LUHMES (cell line): Measurements from ENCODE around the genes SLC13A2, NEK8 and ERAL1.

DNA sequence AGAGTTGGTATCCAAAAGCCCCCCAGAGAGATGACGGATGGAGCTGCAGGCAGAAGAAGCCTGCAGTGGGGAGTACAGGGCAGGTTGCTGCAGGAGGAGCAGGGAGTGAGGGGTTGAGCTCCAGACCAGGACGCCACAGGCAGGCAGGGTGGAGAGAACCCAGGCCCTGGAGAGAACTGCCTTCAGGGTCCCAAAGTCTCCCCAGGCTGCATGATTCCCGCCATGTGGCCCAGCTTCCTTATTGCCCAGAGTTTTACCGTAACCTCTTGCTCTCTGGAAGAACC is 11.5 kb upstream of the NOS2 start:
- PRO-cap = no peak

DNA sequence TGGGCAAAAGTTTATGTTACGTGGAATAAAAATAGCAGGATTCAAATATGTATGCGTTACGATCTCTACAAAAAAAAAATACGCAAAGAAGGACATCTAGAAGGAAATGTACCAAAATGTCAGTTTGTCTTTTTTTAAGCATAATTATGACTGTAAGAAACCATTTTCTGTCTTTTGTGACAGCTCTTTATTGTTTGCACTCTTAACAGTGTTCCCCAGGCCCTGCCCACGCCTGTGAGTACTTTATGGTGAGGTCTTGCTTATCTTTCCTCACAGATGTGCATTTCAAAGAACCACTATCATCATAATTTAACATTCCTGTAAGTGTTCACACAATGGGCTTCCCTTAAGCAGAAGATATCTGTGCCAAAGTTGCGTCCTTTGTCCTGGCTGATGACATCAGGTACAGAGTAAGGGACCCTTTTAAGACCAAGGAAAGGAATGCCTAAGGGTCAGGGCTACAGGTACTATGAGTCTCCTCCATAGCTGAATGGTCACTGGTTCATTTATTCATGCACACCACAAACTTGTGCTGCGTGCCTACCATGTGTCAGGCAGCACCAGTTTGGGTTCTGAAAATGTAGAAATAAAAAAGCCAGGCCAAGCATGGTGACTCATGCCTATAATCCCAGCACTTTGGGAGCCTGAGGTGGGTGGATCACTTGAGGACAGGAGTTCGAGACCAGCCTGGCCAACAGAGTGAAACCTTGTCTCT is 55.6 kb upstream of the NLK start:
- PRO-cap = no peak

- PRO-cap = no peak
Observed at GRCh38 chr17:28065671-28066074, 23.2 kb downstream of the NLK start.

DNA sequence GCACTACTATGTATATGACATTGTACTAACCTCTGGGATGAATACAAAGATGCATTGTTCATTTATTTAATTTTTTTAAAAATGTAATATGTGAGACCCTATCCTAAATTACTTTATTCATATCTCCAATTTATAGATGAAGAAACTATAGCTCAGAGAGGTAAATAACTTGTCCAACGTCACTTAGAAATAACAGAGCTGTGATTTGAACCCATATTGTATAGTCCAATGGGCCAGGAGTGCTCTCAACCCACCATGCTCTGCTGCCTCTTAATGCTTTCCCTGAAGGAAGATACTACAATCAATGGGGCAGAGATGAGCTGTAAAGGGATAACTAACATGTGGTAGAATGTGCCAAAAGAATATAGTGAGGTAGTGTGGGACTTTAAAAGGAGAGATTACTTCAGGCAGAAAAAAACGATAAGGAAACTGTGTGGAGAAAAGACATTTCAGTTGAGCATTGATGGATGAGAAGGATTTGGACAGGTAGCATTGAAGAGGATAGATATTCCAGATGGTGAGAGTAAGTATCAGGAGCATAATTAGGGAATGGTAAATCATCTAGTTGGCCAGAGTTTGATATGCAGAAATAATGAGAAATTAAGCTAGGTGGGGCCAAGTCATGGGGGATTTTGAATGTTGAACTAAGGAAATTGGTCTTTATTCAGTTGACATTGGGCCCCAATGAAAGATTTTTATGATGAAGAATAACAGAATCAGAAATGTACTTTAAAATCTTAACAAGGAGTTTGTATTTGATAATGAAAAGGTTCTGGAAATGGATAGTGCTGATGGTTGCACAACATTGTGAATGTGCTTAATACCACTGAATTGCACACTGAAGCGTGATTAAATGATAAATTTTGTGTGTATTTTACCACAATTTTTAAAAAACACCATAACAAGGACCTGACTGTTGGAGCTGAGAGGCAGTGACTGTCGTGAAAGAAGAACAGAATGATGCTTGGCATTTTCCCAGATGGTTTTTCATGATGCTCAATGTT is 97.4 kb downstream of the NLK start:
- PRO-cap = no peak

- PRO-cap = bidirectional peak, plus-strand start at chr17:28319207, minus-strand start at chr17:28318939
Observed at GRCh38 chr17:28318698-28318991, 355 bp upstream of the TMEM97 start.

- PRO-cap = no peak
Observed at GRCh38 chr17:28333831-28334687, 1.2 kb downstream of the IFT20 start.

DNA sequence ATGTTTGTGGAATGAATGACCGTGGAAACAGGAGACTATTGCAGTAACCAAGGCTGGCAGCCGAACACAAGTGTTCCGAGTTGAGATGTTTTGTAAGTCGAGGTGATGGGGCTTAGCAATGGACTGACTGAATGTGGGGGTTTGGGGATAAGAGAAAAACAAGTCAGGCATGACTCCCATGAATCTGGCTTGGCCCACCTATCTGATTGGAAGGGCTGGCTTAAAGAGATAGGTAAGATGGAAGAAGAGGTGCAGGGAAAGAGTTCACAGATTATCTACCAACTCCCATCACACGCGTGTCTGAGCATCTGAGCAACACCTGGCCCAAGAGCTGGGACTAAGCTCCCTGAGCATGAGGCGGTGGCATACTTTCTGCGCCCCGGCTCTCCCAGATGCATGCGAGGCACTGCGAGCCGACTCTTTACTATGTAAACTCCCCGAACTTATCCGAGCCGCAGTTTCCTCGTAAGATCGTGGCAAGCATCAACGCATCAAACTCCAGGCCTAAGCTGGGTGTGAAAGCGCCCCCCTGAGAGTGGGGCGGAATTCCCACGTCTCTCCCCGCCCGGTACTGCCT is 496 bp downstream of the IFT20 start:
- PRO-cap = no peak

DNA sequence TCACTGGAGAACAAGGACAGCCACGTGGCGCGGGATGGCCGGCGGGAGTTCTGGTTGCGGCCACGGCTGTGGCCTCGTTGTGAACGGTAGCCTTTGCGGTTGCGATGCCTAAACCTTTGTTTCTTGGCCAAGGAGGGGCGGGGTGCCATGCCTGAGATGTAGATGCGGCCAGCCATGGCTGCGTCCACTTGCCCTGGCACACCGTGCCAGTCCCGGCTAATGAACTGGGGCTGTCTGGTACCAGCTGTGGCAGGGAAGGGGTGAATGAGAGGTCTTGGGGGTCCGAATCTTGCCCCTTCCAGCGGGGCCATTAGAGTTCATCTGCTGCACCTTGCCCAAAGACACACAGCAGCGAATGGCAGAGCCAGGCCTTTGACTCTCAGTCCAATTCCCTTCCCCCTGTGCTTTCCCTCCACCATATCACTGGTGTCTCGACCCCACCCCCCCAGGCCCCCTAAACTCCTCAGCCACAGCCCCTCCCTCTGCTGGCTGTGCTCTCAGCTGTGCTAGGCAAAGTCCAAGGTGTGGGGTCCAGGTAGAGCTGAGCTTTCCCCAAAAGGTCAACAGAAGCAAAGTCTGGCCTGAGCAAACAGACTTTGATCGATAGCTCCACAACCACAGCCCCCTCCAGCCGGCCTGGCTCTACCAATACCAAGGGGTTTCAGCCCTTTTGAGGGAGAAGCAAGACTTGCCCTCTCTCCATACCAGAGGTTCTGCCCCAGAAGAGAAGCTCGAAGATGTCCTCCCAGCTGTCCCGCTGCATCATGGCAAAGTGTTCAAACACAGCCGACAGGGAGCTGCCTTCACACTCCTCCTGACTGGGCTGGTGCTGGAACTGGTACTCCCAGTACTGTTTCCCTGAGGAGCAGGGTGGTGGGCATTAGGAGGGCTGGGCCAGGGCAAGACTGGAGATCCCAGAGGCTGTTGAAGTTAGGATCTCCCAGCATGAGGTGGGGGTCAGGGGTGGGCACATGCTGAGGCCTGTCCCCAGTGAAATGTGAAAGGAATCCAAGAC is 2.0 kb downstream of the VTN start:
- PRO-cap = no peak

DNA sequence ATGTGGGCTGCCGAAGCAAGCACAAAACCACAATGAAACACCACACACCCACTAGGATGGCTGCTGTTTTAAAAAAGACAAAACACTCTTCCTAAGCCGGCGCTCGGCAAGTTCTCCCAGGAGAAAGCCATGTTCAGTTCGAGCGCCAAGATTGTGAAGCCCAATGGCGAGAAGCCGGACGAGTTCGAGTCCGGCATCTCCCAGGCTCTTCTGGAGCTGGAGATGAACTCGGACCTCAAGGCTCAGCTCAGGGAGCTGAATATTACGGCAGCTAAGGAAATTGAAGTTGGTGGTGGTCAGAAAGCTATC is 5.8 kb upstream of the SLC13A2 start:
- PRO-cap = no peak

- PRO-cap = no peak
Observed at GRCh38 chr17:28472911-28473907, at the start of gene SLC13A2. Gene SLC13A2, plus strand, starts transcription at chr17:28473644.

DNA sequence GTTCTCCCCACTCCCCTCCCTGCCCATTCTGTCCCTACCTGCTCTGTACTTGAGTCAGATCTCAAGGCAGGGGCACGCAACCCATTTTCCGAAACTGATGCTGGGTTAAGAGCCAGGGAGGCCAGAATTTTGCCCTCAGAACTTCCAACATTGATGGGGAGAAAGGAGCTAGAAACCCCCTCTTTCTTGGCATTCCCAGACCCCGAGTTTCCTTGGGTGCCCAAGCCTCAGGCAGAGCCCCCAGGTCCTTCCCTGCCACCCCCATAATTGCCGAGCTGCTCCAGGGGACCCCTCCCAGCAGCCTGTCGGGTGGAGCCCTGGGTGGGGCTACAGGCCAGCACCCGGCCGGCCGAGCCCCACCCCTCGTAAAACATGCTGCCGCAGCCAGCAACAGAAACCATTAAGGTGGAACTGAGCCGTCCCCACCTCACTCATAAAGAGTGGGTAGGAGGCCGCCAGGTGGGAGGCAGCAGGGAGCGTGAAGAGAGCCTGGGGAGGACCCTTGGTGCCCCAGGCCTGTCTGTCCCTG is 8.2 kb downstream of the FOXN1 start:
- PRO-cap = no peak

- PRO-cap = unidirectional peak, minus-strand start at chr17:28525064
Observed at GRCh38 chr17:28524984-28525768, 19.0 kb downstream of the FOXN1 start.

DNA sequence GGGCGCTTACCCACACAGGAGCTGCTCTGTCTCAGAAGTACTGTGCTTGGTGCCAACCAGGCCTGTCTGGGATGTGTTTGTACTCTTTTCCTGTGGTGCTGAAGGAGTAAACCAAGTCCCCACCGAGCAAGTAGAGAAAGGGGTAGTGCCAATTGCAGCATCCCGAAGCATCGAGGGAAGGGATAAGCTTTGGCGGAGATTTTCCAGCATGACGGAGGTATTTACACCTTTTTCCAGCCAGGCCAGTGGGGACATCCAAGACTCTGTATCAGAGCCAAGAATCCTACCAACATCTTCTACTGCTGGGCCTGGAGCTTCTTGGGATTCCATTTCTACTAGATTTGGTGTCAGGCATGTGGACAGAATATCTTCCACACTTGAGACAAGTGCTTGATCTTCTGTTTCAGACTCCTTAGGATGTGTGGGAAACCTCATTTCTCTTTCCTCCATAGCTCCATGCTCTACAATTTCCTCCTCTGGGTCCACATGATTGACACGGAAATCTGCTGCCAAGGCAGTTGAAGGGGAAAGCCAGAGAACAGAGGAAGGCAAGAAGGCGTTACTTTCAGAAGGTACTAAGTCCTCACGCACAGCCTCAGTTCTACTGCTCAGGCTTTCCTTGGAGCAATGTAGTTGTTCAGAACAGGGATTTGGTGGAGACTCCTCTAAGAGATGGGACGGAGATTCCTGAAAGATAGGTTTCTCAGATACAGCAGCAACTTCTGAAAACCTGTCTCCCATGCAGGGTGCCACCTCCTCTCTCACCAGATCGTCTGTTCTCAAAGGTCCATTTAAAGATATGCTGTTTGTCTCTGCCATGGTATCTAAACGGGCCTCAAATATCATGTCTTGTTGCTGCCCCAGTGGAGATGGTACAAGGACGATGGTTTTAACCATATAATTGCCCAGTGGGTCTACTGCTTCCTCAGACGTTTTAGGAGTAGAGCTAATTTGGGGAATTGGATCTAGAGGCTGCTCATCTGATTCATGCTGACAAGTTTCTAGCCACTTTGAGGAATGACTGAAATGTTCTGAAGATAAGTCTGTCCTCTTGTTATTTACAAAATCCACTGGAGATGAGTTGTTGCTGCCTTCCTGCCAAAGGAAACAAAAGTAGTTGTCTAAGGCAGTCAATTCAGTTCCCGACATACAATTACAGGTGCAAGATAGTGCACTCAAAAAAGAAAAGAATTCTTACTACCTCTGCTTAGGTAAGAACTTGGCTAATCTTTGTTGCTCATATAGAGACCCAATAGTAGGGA is 6.4 kb downstream of the SPAG5 start:
- PRO-cap = no peak

DNA sequence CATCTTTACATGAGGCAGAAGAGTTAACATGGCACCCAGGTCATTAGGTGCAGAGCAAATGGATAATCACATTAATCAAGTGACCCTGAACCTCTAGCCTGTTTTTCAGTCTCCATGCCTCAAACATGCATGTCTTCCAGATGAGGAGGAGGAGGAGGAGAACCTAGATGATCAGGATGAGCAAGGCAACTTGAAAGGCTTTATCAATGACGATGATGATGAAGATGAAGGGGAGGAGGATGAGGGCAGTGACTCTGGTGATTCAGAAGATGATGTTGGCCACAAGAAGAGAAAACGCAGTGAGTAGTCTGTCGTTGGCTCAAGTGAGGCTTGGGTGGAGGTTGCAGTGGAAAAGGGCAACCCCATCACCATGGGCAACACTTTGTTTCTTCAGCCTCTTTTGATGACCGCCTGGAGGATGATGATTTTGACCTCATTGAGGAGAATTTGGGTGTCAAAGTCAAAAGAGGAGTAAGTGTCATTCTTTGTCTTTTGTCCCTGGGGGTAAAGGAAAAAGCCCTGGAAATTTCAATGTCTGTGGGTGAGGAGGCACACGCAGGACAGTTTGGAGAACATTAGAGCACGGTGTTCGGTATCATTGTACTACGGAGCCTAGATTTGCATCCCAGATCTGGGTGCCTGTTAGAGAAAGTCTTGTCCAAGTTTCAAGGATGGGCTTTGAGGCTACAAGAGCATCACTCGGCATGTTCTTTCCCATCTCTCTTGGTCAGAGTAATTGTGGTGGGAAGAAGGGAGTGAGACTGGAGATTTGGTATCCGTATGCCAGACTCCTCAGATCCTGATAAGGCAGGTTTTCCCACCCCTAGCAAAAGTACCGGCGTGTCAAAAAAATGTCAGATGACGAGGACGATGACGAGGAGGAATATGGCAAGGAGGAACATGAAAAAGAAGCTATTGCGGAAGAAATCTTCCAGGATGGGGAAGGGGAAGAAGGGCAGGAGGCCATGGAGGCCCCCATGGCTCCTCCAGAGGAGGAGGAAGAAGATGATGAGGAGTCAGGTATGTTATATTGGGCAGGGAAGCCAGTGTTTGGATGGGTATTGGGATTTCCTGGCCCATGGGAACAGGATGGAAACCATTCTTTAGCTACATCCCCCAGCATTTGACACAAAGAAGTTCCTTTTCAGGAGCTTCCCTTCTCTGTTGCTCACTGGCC is 12.5 kb downstream of the SUPT6H start:
- PRO-cap = no peak

- PRO-cap = no peak
Observed at GRCh38 chr17:28705314-28705780, 6.3 kb downstream of the PROCA1 start.

DNA sequence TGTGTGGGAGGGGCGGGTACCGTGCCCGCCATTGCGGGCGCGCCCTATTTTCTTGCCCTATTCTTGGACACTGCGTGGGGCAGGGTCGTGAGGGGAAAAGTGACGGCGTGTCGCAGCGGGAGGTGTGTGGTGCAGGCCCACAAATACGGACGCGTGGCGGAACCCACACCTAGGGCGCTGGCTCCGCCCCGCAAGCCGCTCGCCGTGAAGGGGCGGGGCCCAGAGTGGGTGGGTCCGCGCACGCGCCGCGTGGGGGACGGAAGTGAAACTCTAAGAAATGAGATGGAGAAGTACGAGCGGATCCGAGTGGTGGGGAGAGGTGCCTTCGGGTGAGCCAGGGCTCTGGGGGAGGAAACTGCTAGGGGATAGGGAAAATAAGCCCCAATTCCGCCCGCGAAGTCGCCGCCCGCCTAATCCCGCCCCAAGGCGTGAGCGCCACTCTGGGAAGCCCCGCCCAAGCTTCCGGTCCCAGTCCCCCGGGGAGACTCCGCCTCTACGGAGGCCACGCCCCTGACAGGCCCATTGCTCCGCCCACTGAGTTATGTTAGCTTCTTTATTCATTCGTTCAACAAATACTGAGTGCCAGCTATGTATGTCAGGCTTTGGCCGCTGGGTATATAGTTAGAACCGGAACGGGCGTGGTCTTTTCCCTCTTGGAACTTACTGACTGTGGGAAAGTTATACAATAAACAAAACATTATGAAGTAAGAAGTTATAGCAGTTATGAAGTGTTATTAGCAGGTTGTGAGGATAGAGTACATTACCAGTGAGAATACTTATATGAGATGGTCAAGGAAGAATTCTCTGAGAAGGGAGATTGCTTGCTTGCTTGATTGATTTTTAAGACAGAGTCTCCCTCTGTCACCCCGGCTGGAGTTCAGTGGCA is at the start of gene NEK8:
TSS of gene NEK8 (plus strand) at position 257 of the 886 bp plus-strand sequence.
- PRO-cap = bidirectional peak, plus-strand start at position 262 of the sequence, minus-strand start at position 207 of the sequence; bidirectional peak, plus-strand start at position 571 of the sequence, minus-strand start at position 443 of the sequence

GRCh38 chr17:28746455-28747526 is 3.0 kb downstream of the TRAF4 start:
- PRO-cap = no peak

GRCh38 chr17:28749825-28750865 is 6.3 kb downstream of the TRAF4 start:
- PRO-cap = no peak

GRCh38 chr17:28854204-28855135 is at the start of gene ERAL1:
Gene ERAL1, plus strand, starts transcription at chr17:28855016.
- PRO-cap = bidirectional peak, plus-strand start at chr17:28855015, minus-strand start at chr17:28854919

DNA sequence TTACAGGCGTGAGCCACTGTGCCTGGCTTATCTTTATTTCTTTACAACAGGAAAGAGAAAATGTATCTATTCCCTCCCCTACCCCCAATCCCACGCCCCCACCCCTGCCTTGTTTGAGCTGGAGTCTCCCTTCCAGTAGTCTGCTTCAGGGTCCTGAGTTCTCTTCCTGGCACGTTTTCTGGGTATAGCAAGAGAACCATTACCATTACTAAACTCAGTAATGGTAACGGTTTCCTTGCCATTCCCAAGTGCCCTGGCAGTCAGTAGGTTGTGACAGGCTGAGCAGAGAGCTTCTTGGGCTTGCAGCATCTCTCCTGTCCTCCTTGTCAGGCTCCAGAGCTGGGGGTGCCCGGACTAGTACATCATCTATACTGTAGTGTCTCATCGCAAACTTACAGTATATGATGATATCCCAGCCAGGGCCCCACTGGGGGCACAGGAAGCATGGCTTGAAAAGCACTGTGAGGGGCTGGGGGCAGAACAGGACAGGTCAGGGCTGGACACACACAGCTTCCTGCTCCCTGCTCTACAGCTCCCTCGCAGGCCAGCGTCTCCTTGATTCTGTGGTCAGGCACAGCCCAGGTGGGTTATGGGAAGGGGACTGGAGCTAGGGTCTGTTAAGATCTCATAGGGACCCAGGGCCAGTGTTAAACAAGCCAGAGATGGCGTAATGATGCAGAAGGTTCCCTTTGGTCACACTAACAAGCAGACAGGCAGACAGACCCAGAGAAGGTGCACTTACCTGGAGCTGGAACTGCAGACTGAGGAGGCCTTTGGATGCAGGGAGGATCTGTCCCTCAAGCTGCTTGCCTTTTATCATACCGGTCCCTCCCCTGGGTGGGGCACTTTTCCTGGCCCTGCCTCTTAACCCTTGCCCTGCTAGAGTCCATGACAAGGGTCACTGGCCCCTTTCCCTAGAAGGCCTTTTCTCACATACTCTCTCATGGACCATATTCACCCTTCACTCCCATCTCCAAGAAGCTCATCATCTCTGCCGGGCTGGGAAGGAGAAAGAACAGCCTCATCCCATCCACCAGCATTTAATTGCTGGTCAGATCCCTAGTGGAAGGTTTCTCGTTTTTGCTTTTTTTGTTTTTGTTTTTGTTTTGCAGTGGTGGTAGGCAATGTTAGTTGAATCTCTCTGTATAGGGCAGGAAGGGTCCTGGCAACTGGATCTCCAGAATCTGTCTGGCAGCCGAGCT is 6.8 kb downstream of the ERAL1 start:
- PRO-cap = no peak